Prostate gland (tissue), 2 donors: ENCODE measurements around the genes THUMPD2 and EML4.

- PRO-cap = no peak
- RAMPAGE, long total RNA, 2 experiments = no peak in any of the 2 experiments
Measured at GRCh38 chr2:39250051-39250913, 129.4 kb upstream of the SOS1 start.

- PRO-cap = no peak
- RAMPAGE, long total RNA, 2 experiments = start-site peak on the minus strand in 1 of 2 experiments, at chr2:39277558-39278469 at its widest, 19 reads per replicate
Measured at GRCh38 chr2:39277838-39278361, 157.0 kb upstream of the SOS1 start.

GRCh38 chr2:39286314-39286833 lies 150.7 kb downstream of the MAP4K3 start:
- PRO-cap = no peak
- RAMPAGE, long total RNA, 2 experiments = no peak in any of the 2 experiments

DNA sequence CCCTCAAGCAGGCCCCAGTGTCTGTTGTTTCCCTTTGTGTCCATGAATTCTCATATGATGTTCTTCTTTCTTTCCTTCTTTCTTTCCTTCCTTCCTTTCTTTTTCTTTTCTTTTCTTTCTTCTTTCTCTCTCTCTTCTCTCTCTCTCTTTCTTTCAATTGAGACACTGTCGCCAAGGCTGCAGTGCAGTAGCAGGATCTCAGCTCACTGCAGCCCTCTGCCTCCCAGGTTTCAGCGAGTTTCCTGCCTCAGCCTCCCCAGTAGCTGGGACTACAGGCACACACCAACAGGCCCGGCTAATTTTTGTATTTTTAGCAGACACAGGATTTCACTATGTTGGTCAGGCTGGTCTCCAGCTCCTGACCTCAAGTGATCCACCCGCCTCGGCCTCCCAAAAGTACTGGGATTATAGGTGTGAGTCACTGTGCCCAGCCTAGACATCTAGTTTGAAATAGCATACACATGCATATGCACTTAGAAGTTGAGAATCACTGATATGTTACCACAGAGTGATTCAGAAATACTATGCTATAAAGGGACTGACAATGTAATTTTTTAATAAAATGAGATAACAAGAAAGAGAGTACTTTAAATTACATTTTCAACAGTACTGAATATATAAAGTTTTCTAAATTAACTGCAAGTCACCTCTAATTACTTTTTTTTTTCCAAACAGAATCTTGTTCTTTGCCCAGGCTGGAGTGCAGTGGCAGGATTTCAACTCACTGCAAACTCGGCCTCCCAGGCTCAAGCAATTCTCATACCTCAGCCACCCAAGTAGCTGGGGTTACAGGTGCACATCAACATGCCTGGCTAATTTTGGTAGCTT lies 123.5 kb downstream of the MAP4K3 start:
- PRO-cap = no peak
- RAMPAGE, long total RNA, 2 experiments = start-site peak on the minus strand in 2 of 2 experiments, centred at positions 280 to 290 of the sequence, 12 to 20 reads per replicate

GRCh38 chr2:39435590-39436258 lies 1.4 kb downstream of the MAP4K3 start:
- PRO-cap = unidirectional peak, plus-strand start at chr2:39436149
- RAMPAGE, long total RNA, 2 experiments = no peak in any of the 2 experiments

DNA sequence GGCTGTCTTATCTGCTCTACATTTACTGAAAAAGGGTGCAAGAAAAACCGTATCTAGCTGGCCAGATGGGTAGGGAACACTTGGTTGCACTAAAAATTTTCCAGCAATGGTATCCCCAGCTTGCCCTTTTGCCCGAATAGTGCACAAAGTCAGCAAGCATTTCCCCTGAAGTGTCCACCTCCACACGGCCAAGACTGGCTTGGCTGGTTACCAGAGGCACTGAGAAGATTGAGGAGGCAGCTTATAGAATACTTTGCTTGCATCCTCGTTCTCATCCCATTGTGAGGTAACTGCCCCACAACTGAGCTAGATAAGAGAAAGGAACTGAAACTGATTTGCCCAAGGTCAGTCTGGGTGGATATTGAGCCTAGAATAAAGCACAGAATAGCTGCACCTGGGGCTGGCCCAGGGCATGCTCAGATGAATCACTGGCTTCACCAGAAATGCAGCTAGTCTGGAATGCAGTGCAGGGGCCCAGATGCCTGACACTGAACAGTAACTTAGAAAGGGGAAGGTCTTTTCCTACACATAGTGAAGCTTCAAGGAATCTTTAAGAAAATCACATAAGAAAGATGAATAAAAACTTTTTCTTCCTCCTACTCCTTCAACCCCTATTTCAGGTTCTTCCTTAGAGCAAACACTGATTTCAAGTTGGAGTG lies 32.7 kb upstream of the MAP4K3 start:
- PRO-cap = no peak
- RAMPAGE, long total RNA, 2 experiments = no peak in any of the 2 experiments

DNA sequence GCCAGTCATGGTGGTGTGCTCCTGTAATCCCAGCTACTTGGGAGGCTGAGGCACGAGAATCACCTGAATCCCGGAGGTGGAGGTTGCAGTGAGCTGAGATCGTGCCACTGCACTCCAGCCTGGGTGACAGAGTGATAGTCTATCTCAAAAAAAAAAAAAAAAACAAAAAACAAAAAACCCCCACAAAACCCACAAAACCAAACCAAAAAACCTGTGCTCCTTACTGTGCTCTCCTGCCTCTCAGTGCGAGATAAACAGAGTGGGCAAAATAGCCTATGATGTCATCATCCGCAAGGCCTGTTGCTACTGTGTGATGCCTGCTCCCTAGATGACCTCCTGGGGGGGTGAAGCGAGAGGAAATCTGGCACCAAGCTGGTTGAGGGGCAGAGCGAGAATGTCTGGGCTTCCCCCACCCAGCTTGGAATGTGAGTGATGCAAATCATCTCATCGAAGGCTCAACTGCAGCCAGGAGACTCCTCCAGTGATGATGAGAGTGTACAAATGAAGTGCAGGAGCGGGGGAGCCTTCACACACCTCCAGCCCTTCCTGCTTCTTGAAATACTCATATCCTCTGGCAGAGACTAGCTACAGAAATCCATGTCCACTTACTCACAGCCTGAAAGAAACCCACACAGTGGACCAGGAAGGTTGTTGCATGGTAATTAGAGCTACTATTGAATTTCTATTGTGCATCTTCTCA lies 57.7 kb upstream of the MAP4K3 start:
- PRO-cap = no peak
- RAMPAGE, long total RNA, 2 experiments = no peak in any of the 2 experiments

- PRO-cap = no peak
- RAMPAGE, long total RNA, 2 experiments = no peak in any of the 2 experiments
Measured at GRCh38 chr2:39512103-39512778, 75.2 kb upstream of the MAP4K3 start.

DNA sequence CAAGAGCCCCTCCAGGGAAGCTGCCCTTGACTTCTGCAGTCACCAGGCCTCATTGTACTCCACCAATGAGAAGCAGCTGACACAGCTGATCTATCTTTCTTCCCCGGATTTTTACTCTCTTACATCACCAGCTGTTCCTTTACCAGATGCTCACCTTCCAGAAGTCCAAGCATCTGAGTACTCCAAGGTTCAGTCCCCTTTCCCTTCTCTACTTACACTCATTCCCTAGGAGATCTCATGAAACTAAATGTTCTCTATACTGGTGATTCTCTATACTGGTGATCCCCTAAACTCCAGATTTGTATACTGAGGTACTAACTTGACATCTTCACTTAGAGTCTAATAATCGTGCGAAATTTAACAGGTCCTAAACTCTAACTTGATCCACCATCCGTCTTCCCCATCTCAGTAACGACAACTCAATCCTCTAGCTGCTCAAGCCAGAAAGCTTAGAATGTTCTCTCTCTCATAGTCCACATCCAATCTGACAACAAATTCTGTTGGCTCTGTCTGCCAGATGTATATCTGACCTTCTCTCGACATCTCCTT lies 25.7 kb downstream of the THUMPD2 start:
- PRO-cap = no peak
- RAMPAGE, long total RNA, 2 experiments = no peak in any of the 2 experiments

- PRO-cap = unidirectional peak, minus-strand start at chr2:39779258
- RAMPAGE, long total RNA, 2 experiments = start-site peak on the minus strand in 2 of 2 experiments, at chr2:39779234-39779251 at its widest, 77 to 129 reads per replicate
Measured at GRCh38 chr2:39778516-39779456, at the start of gene THUMPD2. THUMPD2 (minus strand) TSS chr2:39779258.

DNA sequence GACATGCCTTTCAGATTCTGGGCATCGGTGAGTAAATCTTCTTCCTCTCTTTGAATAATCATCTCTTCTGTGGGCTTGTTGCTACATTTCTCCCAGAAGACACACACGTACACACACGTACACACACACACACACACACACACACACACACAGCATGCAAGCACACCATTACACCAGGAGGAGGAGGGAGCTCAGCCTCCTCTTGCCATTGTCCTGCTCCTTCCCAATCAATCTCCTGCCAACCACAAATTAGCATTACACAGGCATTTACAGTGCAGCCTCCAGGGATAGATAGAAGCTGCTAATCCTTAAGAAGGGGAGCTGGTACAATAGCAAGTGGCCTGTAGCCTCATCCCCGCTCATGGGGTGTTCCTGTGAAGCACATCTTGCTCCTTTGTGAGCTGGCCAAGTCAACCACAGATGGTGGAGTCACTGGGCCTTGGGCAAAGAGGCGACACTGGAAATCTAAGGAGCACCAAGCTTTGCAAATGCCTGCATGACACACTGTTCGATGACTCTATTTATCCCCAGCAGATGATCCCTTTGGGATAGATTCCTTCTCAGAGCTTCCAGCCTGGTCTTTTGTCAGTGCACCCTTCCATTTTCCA lies 110.4 kb upstream of the PKDCC start:
- PRO-cap = no peak
- RAMPAGE, long total RNA, 2 experiments = no peak in any of the 2 experiments

DNA sequence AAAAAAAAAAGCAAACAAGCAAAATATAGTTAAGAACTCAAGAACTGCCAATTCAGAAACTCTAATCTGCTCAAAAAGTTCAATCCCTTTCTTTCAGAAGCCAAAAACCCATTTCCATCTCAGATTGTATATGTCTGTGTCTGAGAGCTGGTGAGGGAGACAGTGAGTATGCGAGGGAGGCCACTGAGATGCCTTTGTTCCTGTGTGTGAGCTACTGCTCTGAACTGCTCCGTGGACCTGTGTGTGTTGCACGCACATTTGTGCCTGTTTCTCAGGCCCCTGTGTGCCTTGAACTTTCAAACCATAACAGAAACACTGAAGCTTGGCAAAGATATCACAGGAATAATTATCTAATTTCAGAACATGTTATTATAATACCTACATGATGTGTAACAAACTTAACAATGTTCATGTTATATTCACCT lies 2.4 kb upstream of the PKDCC start:
- PRO-cap = no peak
- RAMPAGE, long total RNA, 2 experiments = no peak in any of the 2 experiments

DNA sequence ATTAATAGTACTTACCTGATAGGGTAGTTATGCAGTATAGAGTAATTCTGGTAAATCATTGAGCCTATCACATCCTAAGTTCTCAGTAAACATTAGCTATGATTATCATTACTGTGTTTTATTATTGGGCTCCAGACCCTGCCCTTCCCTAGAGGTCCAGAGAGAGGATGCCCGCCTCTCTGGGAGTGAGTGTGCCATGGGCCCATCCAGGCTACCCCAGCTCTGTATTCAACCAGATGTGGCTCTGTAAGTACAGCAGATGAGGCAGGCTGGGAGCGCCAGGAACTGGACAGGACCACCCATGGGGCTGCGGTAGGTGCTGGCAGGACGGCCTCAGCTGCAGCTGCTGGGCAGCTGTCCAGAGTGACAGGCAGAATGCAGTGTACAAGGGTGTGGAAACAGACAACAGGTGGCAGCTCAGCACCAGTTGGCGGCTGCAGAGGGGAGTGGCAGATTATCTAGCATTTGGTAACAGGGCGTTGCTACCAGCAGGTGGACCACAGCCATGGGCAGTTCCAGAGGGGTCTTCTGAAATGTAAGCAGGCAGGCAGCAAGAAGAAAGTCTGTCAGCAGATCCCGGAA lies 24.4 kb downstream of the PKDCC start:
- PRO-cap = no peak
- RAMPAGE, long total RNA, 2 experiments = no peak in any of the 2 experiments

- PRO-cap = no peak
- RAMPAGE, long total RNA, 2 experiments = no peak in any of the 2 experiments
Measured at GRCh38 chr2:42098258-42099193, 50.7 kb downstream of the PKDCC start.

- PRO-cap = bidirectional peak, plus-strand start at chr2:42169338, minus-strand start at chr2:42169198; unidirectional peak, minus-strand start at chr2:42169658
- RAMPAGE, long total RNA, 2 experiments = start-site peak on the plus strand in 2 of 2 experiments, at chr2:42169355-42169627 at its widest, 22 to 345 reads per replicate
Measured at GRCh38 chr2:42168934-42169958, at the start of gene EML4. EML4 (plus strand) TSS chr2:42169353.

- PRO-cap = no peak
- RAMPAGE, long total RNA, 2 experiments = no peak in any of the 2 experiments
Measured at GRCh38 chr2:42187944-42188350, 18.8 kb downstream of the EML4 start.

GRCh38 chr2:42193696-42194266 lies 24.6 kb downstream of the EML4 start:
- PRO-cap = no peak
- RAMPAGE, long total RNA, 2 experiments = no peak in any of the 2 experiments

DNA sequence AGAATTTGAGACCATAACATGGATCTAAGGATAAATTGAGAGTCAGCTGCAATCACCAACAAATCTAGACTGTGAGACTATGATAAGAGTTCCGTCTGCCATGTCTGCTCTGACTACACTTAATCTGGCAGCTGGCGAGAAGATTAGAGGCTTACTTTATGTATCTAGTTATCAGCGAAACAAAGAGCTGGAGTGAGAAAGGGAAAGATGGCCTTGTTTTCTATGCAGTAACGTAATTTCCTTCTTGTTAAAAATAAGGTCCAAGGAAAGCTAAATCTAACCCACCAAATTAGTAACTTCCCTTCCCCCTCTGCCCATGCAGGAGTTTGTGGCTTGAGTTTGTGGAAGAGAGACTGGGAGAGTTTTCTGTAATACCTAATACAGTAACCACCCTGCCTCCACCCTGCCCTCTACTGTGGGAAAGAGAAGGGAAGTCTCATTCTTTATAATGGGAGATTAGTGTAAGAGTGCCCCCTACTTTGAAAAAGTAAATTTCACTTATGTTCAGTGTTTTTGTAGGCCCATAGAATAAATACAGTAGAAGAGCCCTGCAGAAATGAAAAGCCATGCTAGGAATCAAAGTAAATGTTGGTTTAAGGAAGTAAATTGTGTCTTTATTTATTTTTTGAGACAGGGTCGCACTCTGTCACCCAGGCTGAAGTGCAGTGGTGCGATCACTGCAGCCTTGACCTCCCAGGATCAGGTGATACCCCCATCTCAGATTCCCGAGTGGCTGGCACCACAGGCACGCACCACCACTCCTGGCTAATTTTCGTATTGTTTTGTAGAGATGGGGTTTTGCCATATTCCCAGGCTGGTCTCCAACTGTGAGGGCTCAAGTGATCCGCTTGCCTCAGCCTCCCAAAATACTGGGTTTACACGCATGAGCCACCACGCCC lies 27.6 kb downstream of the EML4 start:
- PRO-cap = no peak
- RAMPAGE, long total RNA, 2 experiments = no peak in any of the 2 experiments

GRCh38 chr2:42267140-42267768 lies 93.8 kb downstream of the COX7A2L start:
- PRO-cap = no peak
- RAMPAGE, long total RNA, 2 experiments = no peak in any of the 2 experiments

GRCh38 chr2:42361903-42362401 lies 935 bp upstream of the COX7A2L start:
- PRO-cap = no peak
- RAMPAGE, long total RNA, 2 experiments = no peak in any of the 2 experiments